ENCODE measurements around the genes EPHA2, PADI2 and PADI1.

DNA sequence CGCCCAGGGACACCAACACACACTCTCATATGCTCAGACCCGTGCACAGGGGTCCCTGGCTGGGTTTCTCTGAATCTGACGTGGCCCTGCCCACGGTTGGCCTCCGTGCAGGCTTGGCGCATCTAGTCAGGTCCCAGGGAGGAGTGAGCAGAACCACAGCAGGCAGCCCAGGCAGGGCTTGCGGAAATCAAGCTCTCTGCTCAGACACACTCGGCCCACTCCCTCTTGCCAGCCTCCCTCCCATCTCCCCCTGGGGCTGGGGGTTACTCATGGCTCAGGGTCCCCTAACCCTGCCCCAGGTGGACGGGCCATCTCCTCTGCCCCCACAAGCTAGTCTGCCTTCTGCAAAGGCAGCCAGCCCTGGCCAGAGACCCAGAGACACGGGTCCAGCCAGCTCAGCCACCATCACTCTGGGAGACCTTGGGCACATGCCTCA, 38.6 kb upstream of the FAM131C start:
- PRO-cap, result no peak

- PRO-cap, result no peak
Measured at GRCh38 chr1:16112943-16113441, 39.5 kb upstream of the FAM131C start.

DNA sequence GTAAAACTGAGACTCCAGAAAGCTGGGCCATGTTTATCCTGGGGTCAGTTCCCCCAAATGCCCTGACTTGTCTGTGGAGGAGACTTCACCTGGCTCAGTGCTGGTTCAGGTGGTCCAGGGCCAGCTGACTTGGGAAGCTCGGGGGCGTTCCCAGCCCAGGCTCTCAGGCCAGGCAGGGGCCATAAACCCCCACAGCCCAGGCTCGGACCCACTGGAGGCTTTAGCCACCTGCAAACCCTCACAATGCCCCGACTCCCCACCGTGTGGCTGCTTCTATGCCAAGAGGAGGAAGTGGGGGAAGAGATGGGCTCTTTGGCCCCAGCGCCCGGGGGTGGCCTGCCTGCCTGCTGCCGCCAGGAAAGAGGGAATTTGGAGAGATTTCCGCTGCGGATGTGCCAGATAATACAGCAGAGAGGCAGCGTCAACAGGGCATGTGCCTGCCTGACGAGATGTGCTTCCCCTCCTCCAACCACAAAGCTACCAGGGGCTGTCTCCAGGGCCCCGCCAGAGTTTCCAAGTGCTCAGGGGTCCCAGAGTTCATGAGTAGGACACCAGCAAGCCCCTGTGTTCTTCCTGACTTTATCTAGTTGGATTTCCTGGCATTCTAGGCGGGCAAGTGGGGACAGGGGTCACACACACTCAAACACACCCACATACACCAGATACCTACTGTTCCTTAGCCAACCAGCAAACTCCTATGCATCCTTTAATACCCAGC, 14.3 kb downstream of the EPHA2 start:
- PRO-cap, result no peak

GRCh38 chr1:16155490-16156720, at the start of gene EPHA2:
TSS of gene EPHA2 (minus strand) at chr1:16156069.
- PRO-cap, result bidirectional peak, plus-strand start at chr1:16156200, minus-strand start at chr1:16156066

GRCh38 chr1:16158668-16159471, 3.0 kb upstream of the EPHA2 start:
- PRO-cap, result no peak

DNA sequence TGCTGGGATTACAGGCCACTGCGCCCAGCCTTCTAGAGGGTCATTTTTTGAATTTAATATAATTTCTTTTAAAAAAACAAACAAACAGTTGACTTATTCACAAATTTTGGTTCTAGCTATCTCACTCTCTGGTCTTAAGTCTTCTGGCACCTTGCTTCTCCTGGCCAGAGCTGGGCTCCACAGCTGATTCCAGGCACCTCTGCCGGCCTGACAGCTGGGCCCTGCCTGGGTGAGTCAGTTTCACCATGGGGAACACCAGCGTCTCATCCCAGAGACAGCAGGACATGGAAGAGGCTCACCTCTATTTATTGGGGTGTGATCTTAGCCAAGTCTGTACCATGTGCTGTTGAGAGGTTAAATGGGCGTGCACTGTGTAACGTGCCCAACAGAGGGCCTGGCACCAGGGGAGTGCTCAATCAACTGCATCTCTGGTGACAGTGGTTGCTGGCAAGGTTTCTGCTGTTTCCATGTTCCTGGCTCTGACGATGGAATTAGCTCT, 989 bp downstream of the CPLANE2 start:
- PRO-cap, result no peak

GRCh38 chr1:16440890-16441568, 505 bp downstream of the NECAP2 start:
- PRO-cap, result no peak

DNA sequence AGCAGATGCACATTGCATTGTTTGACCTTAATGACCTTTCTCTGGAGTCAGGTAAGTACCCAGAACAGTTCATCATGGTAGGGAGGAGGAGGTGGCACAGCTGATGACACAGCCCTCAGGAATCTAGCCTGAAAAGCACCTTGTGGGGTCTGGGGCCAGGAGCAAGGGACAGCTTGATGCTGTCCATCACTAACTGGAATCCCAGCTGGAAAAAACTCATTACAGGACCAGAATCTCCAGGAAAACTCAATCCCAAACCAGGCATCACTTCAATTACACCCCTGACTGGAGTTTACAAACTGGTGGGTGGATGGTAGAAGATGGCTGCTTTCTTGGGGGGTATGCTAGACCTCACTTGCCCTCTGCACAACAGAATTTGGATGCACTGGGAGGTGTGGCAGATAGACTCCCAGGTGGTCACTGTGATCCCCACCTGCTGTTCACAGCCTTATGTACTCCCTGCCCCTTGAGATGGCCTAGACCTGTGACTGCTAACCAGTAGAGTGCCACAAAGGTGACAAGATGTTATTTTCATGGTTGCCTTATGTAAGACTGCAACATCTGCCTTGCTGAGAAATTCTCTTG, 21.4 kb downstream of the NECAP2 start:
- PRO-cap, result no peak

DNA sequence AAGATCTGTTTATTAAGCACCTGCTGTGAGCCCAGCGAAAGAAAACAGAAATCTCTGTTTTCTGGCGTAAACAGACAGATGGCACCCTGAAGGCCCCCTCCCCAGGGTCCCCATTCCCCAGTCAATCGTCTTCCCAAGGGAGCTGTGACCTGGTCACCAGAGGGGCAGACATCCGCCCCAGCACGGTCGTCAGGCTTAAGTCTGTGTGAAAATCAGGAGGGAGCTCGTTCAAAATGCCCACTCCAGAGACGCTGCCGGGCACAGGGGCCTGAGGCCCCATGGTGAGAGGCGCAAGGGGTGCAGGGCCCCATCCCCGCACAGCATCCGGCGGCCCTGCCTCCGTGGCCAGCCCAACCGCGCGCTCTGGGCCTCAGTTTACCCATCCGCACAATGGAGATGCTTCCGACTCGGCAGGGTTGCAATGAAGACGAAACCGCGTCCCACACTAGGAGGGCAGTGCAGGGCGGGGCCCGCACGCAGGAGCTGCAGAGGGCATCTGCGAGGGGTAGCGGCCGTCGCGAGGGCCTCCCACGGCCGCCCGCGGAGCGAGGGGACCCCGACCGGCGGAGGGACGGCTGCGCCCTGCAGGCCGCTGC, 57.9 kb downstream of the NECAP2 start:
- PRO-cap, result no peak

GRCh38 chr1:16707754-16708144, 214.0 kb upstream of the CROCC start:
- PRO-cap, result no peak

- PRO-cap, result unidirectional peak, minus-strand start at chr1:16889450; unidirectional peak, minus-strand start at chr1:16889660
Measured at GRCh38 chr1:16888573-16889785, 32.8 kb upstream of the CROCC start.

GRCh38 chr1:16904689-16906022, 16.6 kb upstream of the CROCC start:
- PRO-cap, result unidirectional peak, minus-strand start at chr1:16904790; unidirectional peak, plus-strand start at chr1:16905197

- PRO-cap, result no peak
Measured at GRCh38 chr1:16922965-16923559, 1.3 kb downstream of the CROCC start.

DNA sequence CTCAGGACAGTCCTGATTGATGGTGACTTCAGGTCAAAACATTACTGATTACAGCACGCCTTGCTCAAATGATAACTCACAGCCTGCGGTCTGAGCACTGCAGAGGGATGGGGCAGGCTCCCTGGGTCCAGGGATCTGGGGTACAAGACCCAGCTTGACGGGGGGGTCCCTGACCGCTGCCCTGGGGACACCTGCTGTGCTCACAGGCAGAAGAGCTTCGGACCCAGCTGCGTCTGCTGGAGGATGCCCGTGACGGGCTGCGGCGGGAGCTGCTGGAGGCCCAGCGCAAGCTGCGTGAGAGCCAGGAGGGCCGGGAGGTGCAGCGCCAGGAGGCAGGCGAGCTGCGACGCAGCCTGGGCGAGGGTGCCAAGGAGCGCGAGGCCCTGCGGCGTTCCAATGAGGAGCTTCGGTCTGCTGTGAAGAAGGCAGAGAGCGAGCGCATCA, 25.3 kb downstream of the MFAP2 start:
- PRO-cap, result no peak

DNA sequence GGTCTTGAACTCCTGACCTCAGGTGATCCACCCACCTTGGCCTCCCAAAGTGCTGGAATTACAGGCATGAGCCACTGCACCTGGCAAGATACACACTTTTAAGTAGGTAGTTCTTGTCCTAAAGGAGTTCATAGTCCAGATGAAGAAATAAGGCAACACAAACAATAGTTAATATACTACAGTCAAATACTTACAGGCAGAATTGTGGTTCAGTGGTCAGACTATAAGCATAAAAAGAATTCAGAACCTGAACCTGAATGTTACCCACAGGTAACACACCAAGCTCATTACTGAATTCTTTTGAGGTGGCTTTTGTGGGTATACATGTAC, 1.8 kb downstream of the SDHB start:
- PRO-cap, result no peak

- PRO-cap, result no peak
Measured at GRCh38 chr1:17119236-17120217, at the start of gene PADI2. TSS of gene PADI2 (minus strand) at chr1:17119451.

DNA sequence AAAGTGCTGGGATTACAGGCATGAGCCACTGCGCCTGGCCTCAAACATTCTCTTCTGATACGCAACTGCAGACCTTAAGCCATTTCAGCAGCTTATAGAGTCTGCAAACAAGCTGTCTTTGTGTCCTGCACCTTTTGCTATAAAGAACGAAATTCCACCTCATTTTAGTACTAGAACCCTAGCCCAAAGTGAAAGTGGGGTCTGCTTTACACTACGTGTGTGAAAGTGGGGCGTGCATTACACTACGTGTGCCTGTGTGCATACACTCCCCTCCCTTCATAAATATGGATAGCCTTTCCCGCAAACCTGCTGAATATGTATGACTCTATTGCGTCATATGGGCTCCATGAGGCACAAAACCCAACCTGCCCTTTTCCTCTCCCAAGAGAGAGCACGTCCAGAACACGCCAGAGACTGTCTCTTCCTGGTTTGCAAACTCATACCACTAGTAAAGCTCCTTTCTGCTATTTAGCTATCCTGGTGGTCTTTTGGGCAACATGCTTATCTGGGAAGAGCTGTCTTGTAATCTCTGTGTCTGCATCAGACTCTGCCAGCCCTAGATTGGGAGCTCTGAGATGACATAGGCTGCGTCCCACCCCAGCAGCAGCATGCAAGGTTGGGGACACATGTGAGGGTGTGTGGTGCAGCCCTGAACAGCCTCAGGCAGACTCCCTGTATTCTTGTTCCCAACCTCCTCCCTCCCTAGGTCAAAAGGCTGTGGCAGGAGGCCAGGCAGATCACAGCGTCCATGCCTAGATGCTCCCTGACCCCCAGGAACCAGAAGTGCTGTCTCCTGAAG, 12.5 kb upstream of the PADI1 start:
- PRO-cap, result no peak

DNA sequence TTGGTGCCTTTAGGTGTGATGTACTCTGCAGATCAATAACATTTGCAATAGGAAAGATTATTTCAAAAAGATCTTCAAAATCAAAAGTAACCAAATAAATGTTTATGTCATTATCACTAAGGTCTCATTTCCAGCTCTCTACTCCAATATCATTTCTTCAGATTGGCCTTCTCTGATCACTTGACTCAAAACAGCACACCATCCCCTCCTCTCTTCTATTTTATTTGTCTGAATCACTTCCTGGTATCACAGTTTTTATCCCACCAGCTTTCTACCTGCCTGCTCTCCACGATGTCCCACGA, 3.8 kb upstream of the PADI1 start:
- PRO-cap, result no peak

- PRO-cap, result no peak
Measured at GRCh38 chr1:17204934-17205377, at the start of gene PADI1. TSS of gene PADI1 (plus strand) at chr1:17205128.

GRCh38 chr1:17272516-17273001, 23.7 kb downstream of the PADI3 start:
- PRO-cap, result no peak